Peyer's patch (tissue), 4 donors: ENCODE measurements around the genes ENTREP1 and PTAR1.

DNA sequence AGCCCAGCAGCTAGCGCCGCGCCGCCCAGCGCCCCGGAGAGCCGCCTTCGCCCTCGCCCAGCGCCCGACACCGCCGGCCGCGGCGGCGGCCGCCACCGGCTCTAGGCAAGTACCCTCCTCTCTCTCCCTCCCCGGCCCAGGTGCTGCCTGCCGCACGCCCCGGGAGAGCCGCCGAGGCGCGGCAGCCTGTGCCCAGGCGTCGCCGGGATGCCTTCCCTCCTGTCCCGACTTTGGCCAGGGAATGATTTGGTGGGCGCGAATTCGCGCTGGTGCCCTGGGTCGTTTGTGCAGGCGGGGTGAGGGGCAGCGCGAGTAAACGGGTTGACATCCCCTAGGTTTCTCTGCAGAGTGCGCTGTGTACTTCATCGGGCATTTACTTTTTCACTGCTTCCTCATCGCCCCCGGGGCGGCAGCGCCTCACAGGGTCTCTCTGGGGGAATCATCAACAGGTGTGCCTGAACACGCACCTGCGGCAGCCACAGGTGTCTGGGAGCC is 52.4 kb upstream of the TJP2 start:
- PRO-cap = no peak
- RAMPAGE, long total RNA, 4 experiments = no peak in any of the 4 experiments

DNA sequence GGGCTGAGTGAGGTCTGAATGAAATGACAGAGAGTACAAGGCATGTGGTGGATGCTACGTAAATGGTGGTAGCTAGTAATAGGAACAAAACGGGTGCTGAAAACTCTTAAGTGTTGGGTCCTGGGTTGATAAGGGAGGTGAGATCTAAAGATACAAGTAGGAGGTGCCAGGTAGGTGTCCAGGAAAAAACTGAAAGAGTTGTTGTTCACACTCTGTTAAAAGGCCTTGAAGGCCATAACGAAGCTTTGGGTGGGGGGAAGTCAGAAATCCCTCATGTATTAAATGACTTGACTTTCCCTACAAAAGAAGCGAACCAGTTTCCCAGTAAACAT is 2.1 kb downstream of the TJP2 start:
- PRO-cap = no peak
- RAMPAGE, long total RNA, 4 experiments = no peak in any of the 4 experiments

DNA sequence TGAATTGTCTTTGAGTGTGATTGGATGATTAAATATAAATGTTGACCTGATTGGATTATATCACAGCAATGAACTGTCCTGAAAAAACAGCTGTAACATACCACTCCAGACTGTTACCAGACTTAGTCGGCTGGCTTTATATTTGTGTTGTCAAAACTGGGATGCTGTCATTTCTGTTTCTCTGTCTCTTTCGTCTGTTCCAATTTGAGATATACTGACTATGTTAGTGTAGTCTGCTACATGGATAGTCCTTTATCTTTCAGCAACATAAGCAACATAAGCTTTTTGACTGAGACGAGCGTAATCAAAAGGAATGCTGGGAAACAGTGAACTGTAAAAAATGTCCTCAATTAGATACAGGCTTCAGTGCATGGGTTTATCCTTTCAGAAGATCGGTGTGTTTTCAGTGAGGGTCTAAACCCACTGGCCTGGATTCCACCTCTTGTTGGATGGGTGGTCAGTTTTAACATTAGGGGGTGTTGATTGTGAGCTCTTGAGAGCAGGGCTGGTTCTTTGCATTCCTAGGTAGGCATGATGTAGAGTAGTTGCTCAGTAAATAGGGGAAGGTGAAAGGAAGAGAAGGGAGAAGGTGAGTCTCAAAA is 13.3 kb downstream of the TJP2 start:
- PRO-cap = no peak
- RAMPAGE, long total RNA, 4 experiments = no peak in any of the 4 experiments

GRCh38 chr9:69235787-69236363 is 61.8 kb downstream of the TJP2 start:
- PRO-cap = no peak
- RAMPAGE, long total RNA, 4 experiments = start-site peak on the plus strand in 1 of 4 experiments, at chr9:69236033-69236039 at its widest, 28 reads per replicate

- PRO-cap = no peak
- RAMPAGE, long total RNA, 4 experiments = start-site peak on the plus strand in 1 of 4 experiments, at chr9:69246694-69246703 at its widest, 19 reads per replicate
Observed at GRCh38 chr9:69246639-69247189, 72.6 kb downstream of the TJP2 start.

GRCh38 chr9:69324372-69325464 is at the start of gene ENTREP1:
TSS of gene ENTREP1 (plus strand) at chr9:69325215.
- PRO-cap = bidirectional peak, plus-strand start at chr9:69325222, minus-strand start at chr9:69325045
- RAMPAGE, long total RNA, 4 experiments = no peak in any of the 4 experiments

GRCh38 chr9:69470633-69470871 is 145.5 kb downstream of the ENTREP1 start:
- PRO-cap = no peak
- RAMPAGE, long total RNA, 4 experiments = no peak in any of the 4 experiments

DNA sequence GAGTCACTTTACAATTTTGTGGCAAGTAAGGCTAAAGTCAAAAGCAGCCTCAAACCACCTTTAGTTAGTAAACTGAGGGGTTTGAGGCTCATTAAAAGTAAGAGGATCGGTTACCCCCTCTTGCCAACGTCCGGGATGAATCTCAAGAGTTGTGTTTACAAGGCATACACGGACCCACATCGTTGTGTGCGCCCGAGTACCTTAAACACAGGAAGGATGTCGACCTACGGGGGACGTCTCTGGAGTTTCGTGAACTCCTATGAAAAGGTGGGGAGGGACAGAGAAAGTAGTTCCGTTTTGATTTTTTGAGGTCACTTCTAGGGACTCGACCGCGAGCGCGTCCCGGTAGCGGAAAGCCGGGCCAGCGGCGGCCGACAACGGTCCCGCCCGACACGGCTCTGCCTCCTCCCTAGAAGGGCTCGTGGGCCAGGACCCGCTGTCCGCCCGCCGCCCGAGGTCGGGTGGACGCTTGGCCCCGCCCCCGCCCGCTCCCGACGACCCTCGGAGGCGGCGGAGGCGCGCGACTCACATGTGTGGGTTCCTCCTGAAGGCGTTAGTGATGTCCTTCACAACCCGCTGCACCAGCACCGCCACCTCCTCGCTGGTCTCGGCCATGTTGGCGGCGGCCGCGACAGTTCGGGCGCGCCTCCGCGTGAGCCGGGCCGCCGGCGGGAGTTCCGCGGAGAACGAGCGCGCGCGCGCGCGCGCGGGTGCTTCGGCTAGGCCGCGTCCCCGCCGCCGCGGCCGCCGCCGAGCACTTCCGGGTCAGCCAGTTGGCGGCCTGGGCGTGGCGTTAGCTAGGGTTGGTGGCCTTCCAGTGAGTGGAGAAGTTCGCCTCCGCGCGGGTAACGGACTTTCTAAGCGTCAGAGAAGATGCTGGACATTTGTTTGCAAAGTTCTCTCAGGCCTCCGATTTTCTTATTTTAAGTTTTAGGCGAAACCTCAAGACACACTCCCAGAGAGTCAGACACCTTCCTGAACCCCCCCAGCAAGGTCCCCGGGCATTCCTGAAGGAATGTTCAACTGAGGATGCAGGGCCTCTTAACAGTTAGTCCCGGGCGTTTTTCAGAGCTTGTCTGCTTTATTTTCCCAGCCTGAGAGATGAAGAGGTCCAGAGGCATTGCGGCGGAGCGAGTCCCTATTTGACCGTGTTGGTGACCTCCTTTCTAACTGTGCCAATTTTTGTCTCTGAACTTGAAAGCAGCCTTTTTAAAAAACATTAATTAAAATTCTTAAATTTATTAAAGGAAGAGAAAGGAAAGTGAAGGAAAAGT is at the start of gene PTAR1:
TSS of gene PTAR1 (minus strand) at position 688 of the 1,274 bp plus-strand sequence.
- PRO-cap = bidirectional peak, plus-strand start at position 353 of the sequence, minus-strand start at position 209 of the sequence; unidirectional peak, minus-strand start at position 400 of the sequence; bidirectional peak, plus-strand start at position 772 of the sequence, minus-strand start at position 603 of the sequence
- RAMPAGE, long total RNA, 4 experiments = start-site peak on the minus strand in 4 of 4 experiments, centred at positions 626 to 660 of the sequence, 31 to 273 reads per replicate

GRCh38 chr9:70046128-70047002 is 2.7 kb downstream of the MAMDC2 start:
- PRO-cap = unidirectional peak, minus-strand start at chr9:70046612
- RAMPAGE, long total RNA, 4 experiments = no peak in any of the 4 experiments

- PRO-cap = no peak
- RAMPAGE, long total RNA, 4 experiments = start-site peak on the plus strand in 1 of 4 experiments, at chr9:70214163-70214328 at its widest, 7 reads per replicate
Observed at GRCh38 chr9:70213745-70214678, 44.8 kb upstream of the SMC5 start.

GRCh38 chr9:70302051-70302400 is 43.2 kb downstream of the SMC5 start:
- PRO-cap = no peak
- RAMPAGE, long total RNA, 4 experiments = no peak in any of the 4 experiments

DNA sequence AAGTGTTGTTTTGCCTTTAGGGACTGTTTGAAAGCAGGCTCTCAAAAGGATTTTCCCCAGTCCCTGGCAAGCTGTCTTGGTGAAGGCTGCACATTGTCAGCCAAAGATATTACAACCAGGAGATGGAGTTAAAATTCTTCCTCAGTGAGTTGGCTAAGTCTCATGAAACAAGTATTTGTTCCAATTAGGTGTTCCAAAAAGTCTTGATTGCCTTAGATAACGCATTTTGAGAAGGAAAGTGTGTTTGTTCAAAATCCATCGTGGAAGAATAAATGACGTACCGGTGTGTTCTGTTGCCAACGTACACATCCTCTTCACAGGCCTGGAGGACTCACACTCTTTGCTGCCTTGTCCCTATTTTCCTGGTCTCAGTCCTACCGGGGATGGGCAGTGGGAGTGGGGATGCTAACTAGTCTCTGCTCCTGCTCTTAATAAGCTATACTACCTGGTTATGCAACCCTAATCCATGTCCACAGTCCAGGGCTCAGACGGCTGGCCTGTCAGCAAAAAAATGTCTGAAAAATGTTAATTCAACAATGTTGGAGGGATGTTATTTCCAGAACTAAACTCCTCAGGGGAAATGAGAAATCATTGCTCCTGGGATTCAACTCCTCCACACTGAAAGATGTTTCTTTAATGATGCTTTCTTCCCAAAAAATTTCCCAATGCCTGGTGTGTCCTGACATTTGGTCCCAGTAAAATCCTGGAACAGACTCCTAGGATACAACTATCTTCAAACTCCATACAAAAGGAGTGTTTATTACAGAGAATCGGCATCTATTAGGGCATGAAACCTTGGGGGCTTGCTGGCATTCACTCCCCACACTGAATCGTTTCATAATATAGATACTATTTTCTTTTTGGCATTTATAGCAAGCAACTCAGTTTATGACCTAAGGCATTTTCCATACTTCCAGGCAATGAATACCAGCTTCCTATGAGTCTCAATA is 175.4 kb upstream of the KLF9 start:
- PRO-cap = no peak
- RAMPAGE, long total RNA, 4 experiments = no peak in any of the 4 experiments

- PRO-cap = unidirectional peak, minus-strand start at chr9:70597583
- RAMPAGE, long total RNA, 4 experiments = no peak in any of the 4 experiments
Observed at GRCh38 chr9:70597455-70597907, 183.0 kb upstream of the KLF9 start.

DNA sequence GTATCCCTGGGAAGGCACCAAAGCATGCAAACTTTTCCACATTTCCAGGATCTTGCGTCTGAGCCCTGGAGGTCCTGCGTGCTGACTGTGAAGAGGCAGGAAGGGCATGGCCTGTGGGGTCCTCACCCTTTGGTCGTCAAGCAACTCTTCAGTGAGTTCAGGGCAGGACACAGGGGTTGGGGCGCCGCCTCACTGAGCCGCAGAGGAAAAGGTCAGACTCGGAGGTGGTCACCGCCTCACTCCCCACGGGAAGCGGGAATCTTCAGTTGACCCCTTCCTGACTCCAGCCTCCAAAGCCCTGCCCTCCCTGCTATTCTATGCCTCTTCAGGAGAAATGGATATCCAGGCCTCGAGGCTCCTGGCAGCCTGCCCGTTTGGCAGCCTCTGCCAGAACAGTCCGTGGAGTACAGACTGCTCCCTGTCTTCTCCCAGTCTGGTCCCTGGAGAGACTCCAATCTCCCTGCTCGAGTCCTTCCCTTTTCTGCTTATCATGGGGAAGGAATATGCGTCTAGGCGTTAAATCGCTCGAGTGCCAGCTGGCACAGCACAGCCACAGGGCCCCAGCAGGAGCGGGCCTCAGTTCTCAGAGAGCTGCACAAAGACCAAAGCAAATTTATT is 187.0 kb upstream of the KLF9 start:
- PRO-cap = bidirectional peak, plus-strand start at position 431 of the sequence, minus-strand start at position 435 of the sequence
- RAMPAGE, long total RNA, 4 experiments = no peak in any of the 4 experiments

DNA sequence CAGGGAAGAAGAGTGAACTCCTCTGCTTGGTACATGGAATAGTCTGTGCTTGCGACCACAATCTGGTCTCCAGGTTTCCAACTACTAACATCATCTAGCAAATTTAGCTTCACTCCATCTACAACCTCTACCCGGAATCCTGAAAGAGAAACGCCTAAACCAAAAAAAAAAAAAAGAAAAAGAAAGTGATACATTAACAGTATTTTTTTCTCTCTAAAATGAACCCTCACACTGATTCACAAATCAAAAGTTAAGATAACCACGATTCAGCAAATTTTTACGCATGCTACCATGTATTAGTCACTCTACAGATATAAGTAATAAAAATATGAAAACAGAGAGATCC is 33.5 kb downstream of the CEMIP2 start:
- PRO-cap = no peak
- RAMPAGE, long total RNA, 4 experiments = no peak in any of the 4 experiments

DNA sequence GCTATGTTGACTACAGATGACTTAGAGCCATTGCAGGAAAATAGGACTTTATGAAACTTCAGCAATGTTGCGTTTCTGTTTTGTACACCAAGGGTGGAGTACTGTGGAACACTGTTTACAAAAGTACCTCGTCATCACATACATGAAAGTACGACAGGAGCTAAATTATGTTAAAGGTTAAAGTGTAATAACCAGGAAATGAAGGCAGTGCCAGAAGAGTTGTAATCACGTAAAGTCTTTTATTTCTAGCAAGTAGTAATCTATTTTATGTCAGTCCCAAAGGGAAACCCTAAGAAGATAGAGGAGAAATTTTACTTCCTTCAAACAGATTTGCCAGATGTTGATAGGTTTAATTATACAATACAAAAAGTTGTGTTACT is 50.9 kb downstream of the C9orf85 start:
- PRO-cap = bidirectional peak, plus-strand start at position 270 of the sequence, minus-strand start at position 52 of the sequence
- RAMPAGE, long total RNA, 4 experiments = no peak in any of the 4 experiments

GRCh38 chr9:72127667-72127891 is 21.7 kb upstream of the GDA start:
- PRO-cap = unidirectional peak, minus-strand start at chr9:72127773; unidirectional peak, minus-strand start at chr9:72127818; bidirectional peak, plus-strand start at chr9:72128063, minus-strand start at chr9:72127818
- RAMPAGE, long total RNA, 4 experiments = no peak in any of the 4 experiments

GRCh38 chr9:72315560-72316344 is 49.3 kb downstream of the ZFAND5 start:
- PRO-cap = no peak
- RAMPAGE, long total RNA, 4 experiments = no peak in any of the 4 experiments

DNA sequence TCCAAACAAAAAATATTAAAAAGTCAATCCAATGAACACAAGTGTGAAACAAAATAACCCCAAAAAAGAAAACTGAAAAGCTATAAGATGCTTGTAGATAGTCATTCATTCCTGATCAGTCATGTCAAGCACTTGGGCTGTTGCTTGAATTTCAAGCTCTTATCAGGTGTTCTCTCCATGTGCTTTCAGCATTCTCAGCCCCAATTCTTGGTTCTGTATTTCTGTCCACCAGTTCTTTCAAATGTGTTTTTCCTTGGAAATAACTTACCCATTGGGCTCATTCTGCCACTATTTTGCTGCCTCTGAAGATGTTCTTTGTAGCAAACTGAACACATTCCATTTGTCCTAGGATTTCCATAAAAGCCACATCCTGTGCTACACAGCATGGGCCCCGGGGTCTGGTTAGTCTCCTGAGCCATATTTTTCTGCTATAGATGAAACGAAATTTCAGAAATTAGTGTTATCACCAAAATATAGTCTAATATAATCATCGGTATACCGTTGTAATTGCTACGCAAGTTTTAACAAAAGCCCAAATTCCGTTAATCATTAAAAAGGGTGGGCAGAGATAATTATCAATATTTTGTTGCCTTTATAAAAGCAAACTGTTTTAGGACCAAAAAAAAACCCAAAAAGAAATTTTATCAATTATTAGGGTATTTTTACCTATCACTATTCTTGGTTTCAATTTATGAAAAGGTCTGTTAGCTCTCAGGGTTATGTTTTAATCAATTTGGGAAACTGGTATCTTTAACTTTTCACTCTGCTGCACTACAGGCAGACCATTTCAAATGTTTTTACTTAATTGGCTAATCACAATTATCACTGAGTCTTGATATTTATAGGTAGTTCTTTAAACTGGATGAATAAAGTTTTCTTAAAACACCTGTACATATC is 4.4 kb downstream of the ZFAND5 start:
- PRO-cap = no peak
- RAMPAGE, long total RNA, 4 experiments = no peak in any of the 4 experiments

GRCh38 chr9:72396542-72396944 is 31.5 kb upstream of the ZFAND5 start:
- PRO-cap = no peak
- RAMPAGE, long total RNA, 4 experiments = no peak in any of the 4 experiments